Testis (tissue), 5 donors: Measurements from ENCODE around the genes SGPP2 and WDFY1.

DNA sequence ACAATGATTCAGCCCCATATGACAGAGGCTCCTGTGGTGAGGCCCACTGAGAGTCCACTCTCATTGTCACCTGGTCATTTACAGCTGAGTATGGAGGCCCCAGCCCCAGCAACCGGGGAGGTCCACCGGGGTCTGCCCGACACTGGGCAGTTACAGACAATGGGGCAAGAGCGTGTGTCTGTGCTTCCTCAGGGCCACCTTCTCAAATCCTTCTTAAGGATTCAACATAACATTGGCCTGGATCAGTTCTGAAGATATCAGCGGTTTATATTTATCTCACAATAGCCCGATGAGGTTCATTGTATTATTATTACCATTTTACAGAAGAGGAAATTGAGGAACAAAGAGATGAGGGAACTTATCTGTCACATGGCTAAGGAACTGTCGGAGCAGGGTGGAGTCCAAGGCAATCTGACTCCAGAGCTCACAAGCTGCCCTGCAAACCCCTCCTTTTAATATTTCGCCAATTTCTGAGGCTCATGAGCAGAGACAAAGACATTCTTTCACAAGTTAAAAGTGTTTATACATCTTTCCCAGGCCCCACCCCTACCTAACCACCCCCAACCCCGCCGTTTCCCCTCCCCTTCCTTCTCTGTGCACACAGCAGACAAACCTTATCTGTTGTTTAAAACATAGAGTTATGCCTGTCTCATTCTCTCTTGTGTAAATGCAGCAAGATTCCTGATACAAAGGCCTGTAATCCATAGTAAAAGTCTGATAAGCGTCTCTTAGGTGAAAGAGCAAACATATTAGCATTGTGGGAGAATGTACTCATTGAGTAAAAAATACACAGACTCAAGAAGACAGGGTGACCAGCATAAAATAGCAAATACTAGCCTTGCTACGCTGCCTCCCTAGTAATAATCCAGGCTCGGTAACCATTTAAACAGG is 44.4 kb downstream of the EPHA4 start:
- PRO-cap, 3 experiments, result no peak in any of the 3 experiments
- RAMPAGE, long total RNA, 2 experiments, result no peak in any of the 2 experiments
- RRBS, result no CpG with 5 or more reads among the region's 13 CpGs

DNA sequence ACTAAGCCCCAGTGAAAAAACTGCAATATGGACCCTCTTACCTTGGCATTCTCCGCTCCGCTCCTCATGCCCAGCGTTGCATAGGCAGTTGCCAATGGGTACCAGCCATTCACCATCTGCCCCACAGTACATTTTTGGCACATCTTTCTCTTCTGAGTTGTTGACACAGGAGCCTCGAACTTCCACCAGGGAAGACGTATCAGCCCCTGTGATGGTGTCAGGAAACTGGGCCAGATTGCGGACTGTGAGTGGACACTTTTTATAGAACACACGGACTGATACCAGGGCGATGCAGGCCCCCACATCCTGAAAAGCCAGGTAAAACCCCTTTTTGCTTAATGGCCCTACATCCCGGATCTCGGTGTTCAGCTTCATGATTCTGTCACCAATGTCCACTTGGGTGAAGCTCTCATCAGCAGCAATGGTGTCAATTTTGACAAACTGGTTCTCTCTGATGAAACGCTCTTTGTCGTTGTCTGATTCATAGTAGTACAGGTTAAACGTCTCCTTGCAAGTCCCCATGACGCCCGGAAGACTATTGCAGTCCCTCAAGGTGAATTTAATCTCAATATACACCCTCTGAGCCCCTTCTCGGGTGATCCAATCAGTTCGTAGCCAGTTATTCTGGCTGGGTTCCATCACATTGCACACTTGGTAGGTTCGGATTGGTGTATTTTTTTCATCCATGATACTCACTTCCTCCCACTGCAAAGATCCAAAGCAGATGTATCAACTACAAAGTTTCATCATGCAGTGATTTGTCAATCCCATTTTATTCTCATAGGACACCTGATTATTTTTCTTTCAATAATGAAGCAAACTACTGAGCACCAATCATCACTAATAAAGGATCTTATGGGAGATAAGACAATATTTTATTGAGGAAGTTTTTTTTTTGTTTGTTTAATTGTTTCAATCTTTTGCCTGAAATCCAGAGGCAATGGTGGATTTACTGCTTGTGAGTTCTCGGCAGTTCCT is 8.1 kb downstream of the EPHA4 start:
- PRO-cap, 3 experiments, result no peak in any of the 3 experiments
- RAMPAGE, long total RNA, 2 experiments, result no peak in any of the 2 experiments
- RRBS, result no CpG with 5 or more reads among the region's 19 CpGs

DNA sequence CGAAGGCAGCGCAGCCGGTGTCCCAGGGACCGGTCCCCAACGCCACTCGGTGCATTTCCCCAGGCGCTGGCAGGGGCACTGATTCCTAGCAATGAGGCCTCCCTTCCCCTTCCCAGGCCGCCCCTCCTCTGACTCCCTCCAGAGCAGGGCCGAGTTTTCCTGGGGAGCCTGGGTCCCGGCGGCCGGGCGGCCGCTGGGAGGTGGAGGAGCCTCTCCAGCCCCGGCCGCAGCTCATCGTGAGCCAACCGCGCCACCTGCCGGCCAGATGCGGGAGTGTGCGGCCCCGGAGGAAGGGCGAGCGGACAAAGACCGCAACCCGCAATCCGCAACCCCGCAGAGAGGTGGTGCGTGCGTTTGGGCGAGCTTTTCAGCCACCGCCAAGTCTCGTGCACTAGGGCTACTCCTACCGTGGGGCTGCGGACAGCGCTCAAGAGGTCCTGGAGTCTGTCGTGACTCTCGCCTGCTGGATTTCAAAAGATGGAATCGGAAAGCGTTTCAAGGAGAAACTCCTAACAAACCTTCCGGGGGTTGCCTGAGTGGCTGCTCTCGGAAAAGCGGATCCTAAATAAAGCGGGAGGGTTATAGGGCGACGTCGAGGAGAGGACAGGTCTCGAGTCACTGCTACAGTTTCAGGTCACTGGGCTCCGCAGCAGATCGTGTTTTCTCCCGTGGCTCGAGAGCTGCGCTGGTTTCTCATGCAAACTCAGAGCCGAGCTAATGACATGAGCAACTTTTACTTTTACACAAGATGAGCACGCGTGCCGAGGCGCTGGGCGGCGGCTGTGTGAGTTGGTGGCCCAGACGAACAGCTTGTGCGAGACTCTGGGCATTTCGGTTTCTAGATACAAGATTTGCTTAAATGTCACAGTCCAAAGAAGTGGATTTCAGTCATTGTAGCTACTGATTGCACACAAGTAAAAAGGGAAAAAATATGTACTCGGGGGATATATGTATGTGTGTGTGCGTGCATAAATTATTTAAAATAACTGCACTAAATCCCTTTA is 1.6 kb upstream of the EPHA4 start:
- PRO-cap, 3 experiments, result peak in 3 of 3 experiments; most common plus-strand start position 334 of the sequence (in 2); most common minus-strand start position 705 of the sequence (in 2)
- RAMPAGE, long total RNA, 2 experiments, result no peak in any of the 2 experiments
- RRBS, result 3% methylated on average over 9 of the region's 66 CpGs

- PRO-cap, 3 experiments, result no peak in any of the 3 experiments
- RAMPAGE, long total RNA, 2 experiments, result no peak in any of the 2 experiments
- RRBS, result 2% methylated on average over 9 of the region's 44 CpGs
Measured at GRCh38 chr2:222318117-222318804, 1.7 kb downstream of the ENSG00000288658 start.

DNA sequence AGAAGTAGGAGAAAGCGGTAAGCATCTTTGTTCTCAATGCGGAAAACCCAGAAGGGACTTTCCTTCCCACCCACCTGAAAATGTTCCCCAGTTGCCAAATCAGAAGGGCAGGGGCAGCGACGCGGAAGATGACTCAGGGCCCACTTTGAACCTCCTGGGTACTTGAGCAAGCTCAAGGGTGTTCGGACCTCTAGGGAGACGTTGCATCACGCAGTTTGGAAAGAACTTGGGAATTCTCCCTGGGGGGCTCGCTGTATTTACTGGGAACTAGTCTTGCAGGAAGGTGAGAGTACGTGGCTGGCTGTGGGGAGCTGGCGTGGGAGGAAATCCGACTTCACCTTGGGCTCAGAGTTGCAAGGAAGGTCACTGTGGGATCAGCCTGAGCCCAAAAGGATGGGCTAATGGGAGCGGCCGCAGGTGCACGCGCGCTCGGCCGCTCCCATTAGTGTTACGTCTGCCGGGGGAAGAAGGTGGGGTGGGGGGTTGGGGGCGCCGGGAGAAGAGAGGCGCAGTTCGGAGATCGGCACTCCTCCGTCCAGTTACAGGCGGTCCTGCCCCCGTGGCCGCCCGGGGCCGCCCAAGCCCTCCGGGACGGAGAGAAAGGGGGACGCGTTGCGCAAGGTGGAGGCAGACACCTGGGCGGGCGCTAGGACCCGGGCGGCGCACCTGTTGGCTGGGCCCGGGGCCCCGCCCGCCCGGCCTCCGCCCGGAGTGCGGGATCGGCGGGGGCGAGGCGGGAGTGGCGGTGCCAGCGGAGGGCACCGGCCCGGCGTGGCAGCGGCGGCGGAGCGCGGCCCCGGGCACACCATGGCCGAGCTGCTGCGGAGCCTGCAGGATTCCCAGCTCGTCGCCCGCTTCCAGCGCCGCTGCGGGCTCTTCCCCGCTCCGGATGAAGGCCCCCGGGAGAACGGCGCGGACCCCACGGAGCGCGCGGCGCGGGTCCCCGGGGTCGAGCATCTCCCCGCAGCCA is at the start of gene SGPP2:
Gene SGPP2 (plus strand): TSS at position 748 of the 970 bp plus-strand sequence.
- PRO-cap, 3 experiments, result no peak in any of the 3 experiments
- RAMPAGE, long total RNA, 2 experiments, result no peak in any of the 2 experiments
- RRBS, result 2% methylated on average over 47 of the region's 87 CpGs

DNA sequence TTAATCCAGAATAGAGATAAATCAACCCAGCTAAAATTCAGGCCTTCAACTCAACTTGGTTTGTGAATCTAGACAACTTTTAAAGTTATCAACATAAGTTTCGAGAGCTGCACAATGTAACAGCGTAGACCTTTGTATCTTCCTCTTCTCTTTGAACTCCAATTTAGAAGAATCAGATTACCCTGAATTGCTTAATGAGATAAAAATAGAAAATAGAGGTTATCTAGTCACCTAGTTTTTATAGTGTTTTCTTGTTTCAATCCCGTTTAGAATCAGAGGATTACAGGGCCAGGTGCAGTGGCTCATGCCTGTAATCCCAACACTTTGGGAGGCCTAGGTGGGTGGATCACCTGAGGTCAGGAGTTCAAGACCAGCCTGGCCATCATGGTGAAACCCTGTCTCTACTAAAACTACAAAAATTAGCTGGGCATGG is 12.4 kb downstream of the MOGAT1 start:
- PRO-cap, 3 experiments, result no peak in any of the 3 experiments
- RAMPAGE, long total RNA, 2 experiments, result no peak in any of the 2 experiments
- RRBS, result no CpG with 5 or more reads among the region's 3 CpGs

- PRO-cap, 3 experiments, result peak in 2 of 3 experiments; most common plus-strand start chr2:222861422 (in 1); most common minus-strand start chr2:222861392 (in 2)
- RAMPAGE, long total RNA, 2 experiments, result no peak in any of the 2 experiments
- RRBS, result 1% methylated on average over 27 of the region's 82 CpGs
Measured at GRCh38 chr2:222861159-222862100, 594 bp downstream of the ACSL3 start.

GRCh38 chr2:222863919-222864831 is 3.3 kb downstream of the ACSL3 start:
- PRO-cap, 3 experiments, result no peak in any of the 3 experiments
- RAMPAGE, long total RNA, 2 experiments, result no peak in any of the 2 experiments
- RRBS, result no CpG with 5 or more reads among the region's 3 CpGs

GRCh38 chr2:222876592-222877539 is 16.0 kb downstream of the ACSL3 start:
- PRO-cap, 3 experiments, result no peak in any of the 3 experiments
- RAMPAGE, long total RNA, 2 experiments, result no peak in any of the 2 experiments
- RRBS, result no CpG with 5 or more reads among the region's 5 CpGs

DNA sequence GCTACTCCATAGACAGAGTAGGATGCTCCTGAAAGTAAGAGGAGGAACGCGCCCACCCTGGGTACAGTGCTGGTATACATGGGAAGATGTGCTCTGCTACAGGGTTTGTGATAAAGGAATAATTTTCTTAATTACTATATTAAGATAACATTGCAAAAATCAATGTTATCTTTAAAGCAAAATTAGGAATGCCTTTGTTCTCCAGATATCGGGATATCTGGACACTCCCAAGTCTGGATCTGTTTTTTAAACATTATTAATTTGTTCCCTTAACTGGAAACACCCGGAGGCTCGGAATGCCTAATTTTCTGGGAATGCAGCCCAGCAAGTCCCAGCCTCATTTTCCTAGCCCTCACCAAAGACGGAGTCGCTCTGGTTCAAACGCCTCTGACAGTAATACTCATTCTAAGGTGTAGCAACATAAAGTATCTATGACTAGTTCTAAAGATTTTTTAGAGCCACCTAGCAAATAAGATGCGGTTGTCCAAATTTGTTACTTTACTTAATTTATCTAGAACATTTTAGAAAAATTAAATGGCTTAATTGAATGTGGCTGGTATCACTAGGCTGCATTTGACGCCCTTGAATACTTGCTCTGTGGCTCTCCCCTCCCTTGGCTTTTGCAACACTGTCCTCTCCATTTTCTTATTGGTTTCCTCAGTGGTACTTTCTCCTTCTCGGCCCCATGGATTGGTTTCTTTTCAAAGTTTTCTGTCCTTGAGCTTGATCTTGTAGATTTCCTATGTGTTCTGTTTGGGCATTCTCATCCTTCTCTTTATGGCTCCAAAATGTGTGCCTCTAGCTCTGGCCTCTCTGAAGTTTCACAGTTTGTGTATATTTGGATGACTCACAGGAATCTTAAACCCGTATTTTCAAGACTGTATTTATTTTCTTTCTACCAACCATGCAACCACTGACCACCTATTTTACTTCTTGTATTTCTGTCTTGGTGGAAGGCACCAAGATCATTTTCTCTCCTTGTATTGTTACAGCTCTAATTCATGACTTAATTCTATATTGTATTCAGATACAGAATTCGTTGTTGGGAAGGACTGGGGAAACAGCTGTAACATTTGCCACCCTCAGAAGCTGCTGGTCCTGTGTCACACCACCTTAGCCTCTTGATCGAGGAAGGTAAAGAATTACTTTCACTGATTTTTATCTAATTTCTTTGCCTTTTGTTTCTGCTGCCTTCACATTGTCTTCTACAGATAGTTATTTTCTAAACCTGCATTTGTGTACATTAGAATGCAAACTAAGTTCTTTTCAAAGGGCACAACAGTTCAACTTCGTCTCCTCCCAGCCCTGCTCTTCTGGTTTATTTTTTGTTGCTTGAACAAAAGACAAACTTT is 39.3 kb downstream of the ACSL3 start:
- PRO-cap, 3 experiments, result no peak in any of the 3 experiments
- RAMPAGE, long total RNA, 2 experiments, result no peak in any of the 2 experiments
- RRBS, result no CpG with 5 or more reads among the region's 15 CpGs

DNA sequence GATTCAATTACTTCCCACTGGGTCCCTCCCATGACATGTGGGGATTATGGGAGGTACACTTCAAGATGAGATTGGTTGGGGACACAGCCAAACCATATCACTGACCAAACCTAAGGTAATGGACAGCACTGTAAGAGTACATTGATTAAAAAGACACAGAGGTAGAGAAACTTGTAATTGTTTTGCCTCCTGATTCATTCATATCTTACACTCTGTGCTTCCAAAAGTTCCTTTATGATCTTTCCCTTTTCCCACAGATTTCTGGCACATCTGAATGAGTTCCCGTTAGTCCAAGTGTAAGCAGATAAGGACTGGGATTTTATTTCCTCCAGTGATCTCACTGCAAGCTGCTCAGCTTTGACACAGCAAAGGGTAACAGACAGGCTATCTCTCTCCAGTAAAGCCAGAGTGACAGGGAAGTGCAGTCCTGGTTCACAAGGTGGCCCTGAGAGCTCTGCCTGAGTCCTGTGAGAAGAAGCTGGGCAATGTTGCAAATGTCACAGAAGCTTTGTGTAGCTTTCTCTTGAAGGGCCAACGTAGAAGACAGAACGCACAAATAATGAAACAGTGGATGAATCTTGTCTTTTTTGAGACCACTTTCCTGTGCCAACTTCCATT is 32.6 kb upstream of the KCNE4 start:
- PRO-cap, 3 experiments, result no peak in any of the 3 experiments
- RAMPAGE, long total RNA, 2 experiments, result no peak in any of the 2 experiments
- RRBS, result no CpG with 5 or more reads among the region's 3 CpGs

- PRO-cap, 3 experiments, result peak in 1 of 3 experiments; most common minus-strand start chr2:223611247 (in 1)
- RAMPAGE, long total RNA, 2 experiments, result no peak in any of the 2 experiments
- RRBS, result no CpG with 5 or more reads among the region's 2 CpGs
Measured at GRCh38 chr2:223611073-223611459, 8.9 kb upstream of the SCG2 start.

GRCh38 chr2:223841255-223841949 is 4.0 kb upstream of the AP1S3 start:
- PRO-cap, 3 experiments, result no peak in any of the 3 experiments
- RAMPAGE, long total RNA, 2 experiments, result no peak in any of the 2 experiments
- RRBS, result no CpG with 5 or more reads among the region's 5 CpGs

- PRO-cap, 3 experiments, result no peak in any of the 3 experiments
- RAMPAGE, long total RNA, 2 experiments, result no peak in any of the 2 experiments
- RRBS, result no CpG with 5 or more reads among the region's 6 CpGs
Measured at GRCh38 chr2:223895578-223895943, 49.6 kb downstream of the WDFY1 start.

DNA sequence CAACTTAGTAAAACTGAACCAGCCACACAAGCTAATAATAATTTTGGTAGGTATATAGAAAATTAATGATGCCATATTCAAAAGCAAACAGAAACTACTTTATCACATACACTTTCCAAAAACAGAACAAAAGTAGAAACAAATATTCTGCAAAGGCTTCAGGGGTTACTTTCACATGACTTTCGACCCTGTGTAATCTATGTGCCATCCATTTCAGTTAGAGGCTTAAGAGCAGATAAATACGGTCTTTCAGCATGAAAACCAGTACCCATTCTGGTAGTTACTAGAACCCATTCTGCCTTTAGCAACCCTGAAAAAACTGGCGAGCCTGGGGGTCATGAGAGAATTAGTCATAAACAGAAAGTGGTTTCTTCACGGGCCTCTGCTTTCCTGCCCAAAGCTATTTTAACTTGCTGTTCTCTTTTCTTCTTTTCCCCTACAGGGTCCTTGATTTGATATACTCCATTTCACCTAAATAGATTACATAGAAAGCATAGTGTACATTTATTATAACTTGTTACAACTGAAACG is 48.4 kb downstream of the WDFY1 start:
- PRO-cap, 3 experiments, result no peak in any of the 3 experiments
- RAMPAGE, long total RNA, 2 experiments, result no peak in any of the 2 experiments
- RRBS, result no CpG with 5 or more reads among the region's 5 CpGs

DNA sequence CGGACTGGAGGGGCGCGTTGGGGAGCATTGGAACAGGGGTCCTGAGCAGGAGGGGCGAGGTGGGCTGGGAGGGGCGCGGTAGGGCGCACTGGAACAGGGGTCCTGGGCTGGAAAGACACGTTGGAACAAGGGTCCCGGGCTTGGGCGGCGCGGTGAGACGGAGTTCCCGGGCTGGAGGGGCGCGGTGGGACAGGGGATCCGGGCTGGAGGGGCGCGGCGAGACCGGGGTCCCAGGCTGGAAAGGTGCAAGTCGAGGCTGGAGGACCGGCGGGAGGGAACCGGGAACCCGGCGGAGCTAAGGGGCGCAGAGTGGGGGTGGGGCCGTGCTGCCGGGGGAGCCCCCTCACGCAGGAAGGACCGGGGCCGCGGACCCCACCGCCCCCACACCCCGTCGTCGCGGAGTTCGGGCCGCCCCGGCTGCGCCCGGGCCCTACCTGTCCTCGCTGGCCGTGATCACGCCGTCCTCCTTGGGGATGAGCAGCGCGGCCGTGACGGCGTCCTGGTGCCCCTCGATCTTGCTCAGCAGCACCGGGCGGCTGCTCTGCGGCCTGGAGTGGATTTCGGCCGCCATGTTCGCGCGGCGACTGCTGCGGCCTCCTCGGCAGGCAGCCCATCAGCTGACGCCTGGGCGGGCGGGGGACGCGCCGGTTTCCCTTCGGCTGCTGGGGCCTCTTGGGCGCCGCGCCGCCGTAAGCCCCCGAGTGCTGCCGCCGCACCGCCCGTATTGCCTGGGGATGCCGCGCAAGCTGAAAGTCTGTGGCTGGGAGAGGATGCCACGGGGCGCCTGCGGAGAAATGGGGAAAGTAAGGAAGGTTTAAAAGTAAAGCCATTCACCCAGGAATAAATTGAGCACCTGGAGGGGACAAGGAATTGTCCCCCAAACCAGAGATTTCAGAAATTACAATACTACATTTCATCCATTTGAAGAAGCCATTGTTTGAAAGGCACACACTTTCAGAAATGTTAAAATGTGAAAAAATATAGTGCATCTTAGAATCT is at the start of gene WDFY1:
Gene WDFY1 (minus strand): TSS at position 622 of the 999 bp plus-strand sequence.
- PRO-cap, 3 experiments, result peak in 3 of 3 experiments; most common plus-strand start position 750 of the sequence (in 3); most common minus-strand start position 622 of the sequence (in 3)
- RAMPAGE, long total RNA, 2 experiments, result start-site peak on the minus strand in 2 of 2 experiments, centred at positions 601 to 607 of the sequence, 1,019 to 1,135 reads per replicate
- RRBS, result 1% methylated on average over 32 of the region's 87 CpGs

GRCh38 chr2:224400838-224401607 is 884 bp downstream of the FAM124B start:
- PRO-cap, 3 experiments, result no peak in any of the 3 experiments
- RAMPAGE, long total RNA, 2 experiments, result no peak in any of the 2 experiments
- RRBS, result 19% methylated on average over 2 of the region's 22 CpGs

DNA sequence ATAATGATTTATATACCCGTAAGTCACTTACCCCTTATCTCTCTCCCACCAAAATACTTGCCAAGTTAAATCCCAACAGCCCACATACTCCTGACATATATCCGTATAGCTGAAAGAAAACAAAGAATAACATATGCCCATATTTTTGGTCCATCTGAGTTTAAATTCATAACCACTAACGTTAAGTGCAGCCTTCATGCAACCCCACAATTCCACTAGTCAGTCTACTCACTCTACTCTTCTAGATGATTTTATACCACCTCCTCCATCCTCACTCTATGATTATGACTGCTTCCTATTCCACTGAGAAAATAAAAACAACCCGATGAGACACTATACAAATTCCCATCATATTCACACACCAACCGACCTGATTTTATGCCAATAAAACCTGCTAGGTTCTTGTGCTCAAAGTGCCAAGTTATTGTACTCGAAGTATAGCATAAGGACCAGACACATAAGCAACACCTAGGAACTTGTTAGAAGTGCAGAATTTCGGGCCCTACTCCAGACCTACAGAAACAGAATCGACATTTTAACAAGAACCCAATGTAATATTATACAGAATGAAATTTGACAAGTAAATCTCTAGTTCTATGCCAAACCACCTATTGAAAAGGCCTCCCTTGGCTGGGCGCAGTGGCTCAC is 26.9 kb downstream of the CUL3 start:
- PRO-cap, 3 experiments, result no peak in any of the 3 experiments
- RAMPAGE, long total RNA, 2 experiments, result no peak in any of the 2 experiments
- RRBS, result no CpG with 5 or more reads among the region's 9 CpGs

DNA sequence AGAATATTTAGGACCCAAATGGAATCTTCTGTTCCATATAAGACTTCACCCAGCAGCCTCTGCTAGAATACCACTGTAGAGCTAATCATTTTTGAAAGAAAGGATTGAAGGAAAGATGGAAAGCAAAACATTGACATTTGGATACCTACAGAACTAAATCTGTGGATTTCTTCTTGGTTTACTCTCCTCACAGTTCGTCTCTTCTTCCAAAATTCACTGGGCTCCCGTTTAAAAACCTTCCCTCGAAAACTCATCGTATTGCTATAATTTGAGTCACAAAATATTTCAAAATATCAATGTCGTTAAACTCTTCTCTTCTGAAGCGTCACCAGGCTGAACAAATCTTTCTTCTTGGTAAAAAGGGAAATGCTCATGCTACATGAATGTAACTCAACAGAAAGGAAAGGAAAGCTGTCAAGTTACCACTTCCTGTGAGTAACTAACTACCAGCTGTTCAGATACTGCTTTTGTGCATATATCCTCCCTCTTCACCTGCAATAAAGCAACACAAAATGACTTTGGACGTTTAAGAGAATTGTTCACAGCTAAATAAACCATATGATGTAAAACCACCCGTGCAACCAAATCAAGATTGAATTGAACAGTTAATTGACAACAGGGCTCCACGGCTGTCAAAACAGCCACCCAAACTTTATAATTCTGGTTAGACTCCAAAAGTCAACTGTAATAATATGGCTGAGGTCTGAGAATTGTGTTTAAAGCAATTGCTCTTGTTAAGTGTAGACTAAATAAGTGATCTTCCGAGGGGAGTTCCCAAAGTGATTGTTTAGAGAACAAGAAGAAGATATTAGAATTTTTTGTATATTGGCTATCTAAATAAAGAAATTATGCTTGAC is 95.3 kb downstream of the DOCK10 start:
- PRO-cap, 3 experiments, result peak in 2 of 3 experiments; most common minus-strand start position 353 of the sequence (in 2)
- RAMPAGE, long total RNA, 2 experiments, result no peak in any of the 2 experiments
- RRBS, result no CpG with 5 or more reads among the region's 10 CpGs

DNA sequence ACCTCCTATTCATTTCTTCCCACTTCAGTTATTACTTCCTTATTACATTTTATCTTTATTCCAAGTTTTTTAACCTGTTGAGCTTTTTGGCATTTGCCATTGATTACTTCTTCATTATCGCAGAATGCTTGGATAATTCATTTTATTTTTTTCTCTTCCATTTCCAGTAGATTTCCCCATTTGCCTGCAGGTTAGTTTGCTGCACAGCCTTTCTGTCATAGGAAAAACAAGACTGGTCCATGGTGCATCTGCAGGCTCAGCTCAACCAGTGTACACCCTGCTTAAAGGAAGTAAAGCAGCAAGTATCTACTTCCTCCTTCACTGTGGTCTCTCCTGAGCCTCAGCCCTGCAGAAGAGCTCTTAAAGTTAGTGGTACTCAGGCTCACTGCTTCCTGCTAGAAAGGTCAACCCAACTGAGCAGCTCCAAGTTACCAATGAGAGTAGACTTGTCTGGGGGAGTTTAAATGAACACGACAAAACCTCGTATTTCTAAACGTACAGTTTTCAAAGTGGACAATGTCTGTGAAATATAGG is 89.0 kb downstream of the DOCK10 start:
- PRO-cap, 3 experiments, result no peak in any of the 3 experiments
- RAMPAGE, long total RNA, 2 experiments, result no peak in any of the 2 experiments
- RRBS, result no CpG with 5 or more reads among the region's 4 CpGs